Cardiac ventricle fibroblast (primary cell): Measurements from ENCODE around the gene ZNF148.

DNA sequence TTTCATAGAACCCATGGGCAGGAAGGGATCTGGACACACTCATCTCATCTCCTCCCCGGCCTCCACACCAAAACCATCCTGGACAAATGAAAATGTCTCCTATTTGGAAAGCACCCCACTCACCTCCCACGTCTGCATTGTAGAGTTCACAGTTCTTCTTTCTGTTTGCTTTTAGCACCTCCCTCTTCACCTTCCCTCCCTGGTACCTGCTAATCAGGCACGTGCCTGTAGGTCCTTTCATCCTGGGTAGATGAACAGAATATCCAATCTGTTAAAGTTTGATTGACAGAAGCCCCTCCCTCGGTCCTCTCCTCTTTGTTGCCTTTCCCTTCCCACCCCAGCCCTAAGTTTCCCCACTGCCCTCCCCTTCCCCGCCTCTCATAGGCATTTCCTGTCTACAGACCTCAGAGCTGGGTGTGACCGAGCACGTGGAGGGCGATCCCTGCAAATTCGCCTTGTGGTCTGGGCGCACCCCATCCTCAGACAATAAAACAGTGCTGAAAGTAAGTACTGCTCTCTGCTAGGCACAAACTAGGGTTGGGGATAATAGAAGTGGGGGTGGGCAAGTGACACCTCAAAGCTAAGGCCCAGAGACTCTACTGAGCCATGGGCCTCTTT is 239.2 kb upstream of the UMPS start:
- RAMPAGE, long total RNA: no peak

GRCh38 chr3:124492583-124492995 is 237.7 kb upstream of the UMPS start:
- RAMPAGE, long total RNA: no peak

DNA sequence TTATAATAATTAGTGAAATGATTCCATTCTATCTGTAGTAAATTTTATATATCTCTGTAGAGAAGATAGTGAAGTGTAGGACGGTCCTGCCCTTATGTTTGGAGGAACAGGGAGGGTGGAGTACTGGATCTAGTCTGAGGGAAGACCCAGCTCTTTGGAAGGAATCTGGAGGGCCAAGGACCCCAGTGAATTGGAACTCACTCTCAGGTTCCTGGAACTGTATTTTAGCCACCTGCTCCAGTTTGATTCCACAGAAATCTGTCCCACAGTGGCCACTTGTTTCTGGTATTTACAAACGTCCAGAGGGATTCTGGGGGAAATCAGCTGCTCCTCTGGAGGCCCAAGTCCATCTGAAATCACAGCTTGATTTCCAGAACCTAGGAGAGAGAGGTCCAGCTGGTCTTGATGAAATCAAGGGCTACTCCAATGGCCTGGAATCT is 132.4 kb upstream of the UMPS start:
- RAMPAGE, long total RNA: no peak

GRCh38 chr3:124599672-124600468 is 130.4 kb upstream of the UMPS start:
- RAMPAGE, long total RNA: no peak

- RAMPAGE, long total RNA: no peak
These were observed 30.6 kb upstream of the UMPS start for GRCh38 chr3:124699551-124700112.

GRCh38 chr3:124779682-124780185 is 49.5 kb downstream of the UMPS start:
- RAMPAGE, long total RNA: no peak

GRCh38 chr3:124780300-124781522 is 50.5 kb downstream of the UMPS start:
- RAMPAGE, long total RNA: no peak

- RAMPAGE, long total RNA: no peak
These were observed 72.5 kb downstream of the ITGB5 start for GRCh38 chr3:124814533-124815236.

- RAMPAGE, long total RNA: no peak
These were observed 3.3 kb downstream of the HEG1 start for GRCh38 chr3:125052144-125053175.

GRCh38 chr3:125056521-125056928 is 728 bp upstream of the HEG1 start:
- RAMPAGE, long total RNA: no peak

DNA sequence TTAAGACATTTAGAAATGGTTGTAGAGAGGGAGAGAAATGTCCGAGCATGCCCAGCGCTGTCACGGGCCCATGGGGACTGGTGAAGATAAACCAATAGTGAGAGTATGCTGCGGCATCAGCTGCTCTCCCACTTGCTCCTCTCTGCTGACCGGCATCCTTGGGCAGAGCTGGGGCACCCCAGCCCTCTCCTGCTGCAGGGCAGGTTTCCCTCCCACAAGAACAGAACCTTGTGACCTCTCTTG is 6.4 kb upstream of the HEG1 start:
- RAMPAGE, long total RNA: no peak

DNA sequence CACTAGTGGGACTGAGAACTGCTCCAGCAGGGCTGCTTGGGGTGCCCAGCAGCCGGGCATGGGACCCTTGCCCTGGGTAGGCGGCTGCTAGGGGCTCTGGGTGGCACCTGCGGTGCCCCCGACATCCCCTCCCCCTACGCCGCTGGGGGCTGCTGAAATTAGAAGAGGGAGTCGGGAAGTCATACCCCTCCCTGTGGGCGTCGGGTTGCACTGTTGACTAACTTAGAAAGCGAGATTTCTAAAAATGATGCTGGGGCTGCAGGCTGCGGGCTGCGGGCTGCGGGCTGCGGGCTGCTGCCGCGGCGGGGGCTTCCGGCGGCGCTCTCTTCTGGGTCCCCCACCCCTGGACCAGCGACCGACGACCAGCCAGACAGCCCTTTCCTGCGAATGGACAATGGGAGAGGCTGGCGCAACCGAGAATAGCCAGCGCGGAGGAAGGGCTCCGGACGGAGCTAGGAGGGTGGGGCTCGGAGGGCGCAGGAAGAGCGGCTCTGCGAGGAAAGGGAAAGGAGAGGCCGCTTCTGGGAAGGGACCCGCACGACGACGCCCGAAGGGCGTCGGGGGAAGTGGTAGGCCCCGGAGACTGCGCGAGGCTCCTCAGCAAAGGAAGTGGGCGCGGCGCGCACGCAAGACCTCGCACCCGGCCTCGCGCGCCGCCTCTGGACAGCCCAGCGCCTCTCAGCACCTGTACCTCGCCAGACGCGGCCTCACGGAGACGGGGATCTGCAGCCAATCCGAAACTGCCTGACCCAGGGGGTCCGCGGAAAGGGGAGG is 70.9 kb downstream of the SLC12A8 start:
- RAMPAGE, long total RNA: no peak

- RAMPAGE, long total RNA: no peak
These were observed 64.6 kb downstream of the SLC12A8 start for GRCh38 chr3:125148090-125148289.

DNA sequence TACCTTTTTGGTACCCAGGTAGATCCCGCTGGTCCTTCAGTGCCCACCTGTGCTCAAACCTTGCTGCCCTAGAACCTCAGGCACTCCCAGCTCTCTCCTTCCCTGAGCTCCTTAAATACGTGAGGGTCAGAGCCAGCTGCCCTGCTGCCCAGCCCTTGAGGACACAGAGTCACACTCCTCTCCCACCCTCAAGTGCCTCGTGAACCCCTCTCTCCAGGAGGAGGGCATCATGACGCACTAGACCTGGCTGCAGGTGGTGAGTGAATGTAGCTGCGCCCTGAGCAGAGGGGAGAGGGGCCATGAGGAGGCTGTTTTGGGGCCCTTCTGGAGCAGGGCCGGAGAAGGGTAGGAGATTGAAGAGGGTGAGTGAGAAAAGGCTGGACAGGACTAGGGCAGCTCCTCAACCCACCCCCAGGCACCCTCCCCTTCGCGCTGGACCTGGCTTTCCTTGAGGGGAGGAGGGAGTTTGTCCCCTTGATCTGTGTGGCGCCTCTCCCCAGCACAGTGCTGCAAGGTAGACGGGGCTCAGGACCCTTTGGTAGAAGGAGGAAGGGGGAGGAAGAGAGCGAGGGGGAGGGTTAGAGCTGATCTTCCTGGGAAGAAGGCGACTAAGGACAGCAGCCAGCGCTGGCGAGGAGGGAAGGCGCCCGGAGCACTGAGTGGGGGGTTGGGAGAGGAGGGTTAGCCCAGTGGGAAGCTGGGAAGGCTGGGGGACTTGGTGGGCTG is 837 bp downstream of the SLC12A8 start:
- RAMPAGE, long total RNA: no peak

DNA sequence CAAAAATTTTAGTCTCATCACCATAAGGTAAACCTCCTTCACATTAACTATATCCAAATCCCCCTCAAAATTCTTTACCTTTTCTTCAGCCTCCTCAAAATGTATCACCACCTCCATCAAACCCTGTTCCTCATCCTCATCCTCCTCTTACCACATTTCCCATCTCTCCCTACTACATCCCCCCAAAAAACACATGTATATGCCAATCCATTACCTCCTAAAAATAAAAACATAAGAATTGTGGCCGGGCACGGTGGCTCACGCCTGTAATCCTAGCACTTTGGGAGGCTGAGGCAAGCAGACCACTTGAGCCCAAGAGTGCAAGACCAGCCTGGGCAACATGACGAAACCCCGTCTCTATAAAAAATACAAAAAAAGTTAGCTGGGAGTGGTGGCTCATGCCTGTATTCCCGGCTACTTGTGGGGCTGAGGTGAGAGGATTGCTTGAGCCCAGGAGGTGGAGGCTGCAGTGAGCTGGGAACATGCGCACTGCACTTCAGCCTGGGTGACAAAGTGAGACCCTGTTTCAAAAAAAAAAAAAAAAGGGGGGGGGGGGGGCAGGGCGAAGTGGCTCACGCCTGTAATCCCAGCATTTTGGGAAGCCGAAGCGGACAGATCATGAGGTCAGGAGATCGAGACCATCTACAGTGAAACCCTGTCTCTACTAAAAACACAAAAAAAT is 4.2 kb downstream of the ZNF148 start:
- RAMPAGE, long total RNA: no peak

DNA sequence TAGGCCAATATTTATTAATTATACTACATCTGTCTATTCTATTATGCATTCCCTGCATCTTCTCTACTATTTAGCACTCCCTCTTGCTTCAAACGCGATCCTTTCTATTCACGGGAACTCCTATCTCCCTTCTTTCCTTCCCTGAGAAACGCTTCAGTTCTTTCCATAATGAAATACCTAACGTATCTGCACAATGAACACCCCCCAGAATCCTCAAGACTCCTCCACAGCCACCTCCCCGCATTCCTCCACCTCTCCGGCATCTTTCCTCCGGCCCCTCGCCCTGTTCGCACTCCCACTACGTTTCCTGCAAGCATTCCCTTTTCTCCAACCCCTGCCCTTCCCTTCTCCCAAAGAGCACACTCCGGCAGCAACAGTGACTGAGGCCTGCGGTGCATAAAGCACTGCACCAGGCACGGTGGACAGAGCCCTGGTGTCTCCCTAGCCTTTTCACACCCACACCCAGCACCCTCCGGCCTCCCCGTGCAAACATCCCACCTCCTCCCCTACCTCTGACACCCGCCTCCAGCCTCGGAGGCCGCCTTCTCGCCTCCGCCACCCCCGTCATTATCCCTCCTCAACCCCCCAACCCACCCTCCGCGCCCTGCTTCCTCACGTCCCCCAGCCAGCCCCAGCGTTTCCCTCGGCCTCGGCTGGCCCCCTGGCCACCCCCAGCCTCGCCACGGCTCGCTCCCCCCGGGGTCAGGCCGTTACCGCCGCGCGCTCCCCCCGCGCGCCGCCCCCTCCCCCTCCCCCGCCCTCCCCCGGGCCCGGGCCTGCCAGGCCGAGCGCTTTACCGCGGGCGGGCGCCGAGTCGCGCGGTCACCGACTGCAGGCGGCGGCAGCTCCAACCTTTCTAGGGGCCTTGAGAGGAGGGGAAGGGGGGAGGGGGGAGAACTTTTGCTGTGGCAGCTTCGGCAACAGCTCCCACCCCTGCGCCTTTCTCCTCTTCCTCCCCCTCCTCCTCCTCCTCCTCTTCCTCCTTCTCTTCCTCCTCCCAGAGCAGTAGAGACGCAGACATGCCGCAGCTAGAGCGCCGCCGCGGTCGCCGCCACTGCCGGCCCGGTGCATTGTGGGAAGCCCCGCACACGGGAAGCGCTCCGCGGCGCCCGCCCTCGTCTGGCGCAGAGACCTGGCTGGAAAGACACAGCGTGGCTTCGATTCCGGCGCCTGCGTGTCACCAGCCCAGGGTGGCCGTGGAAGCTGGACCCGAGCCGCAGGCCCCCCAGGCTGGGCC is at the start of gene ZNF148:
Gene ZNF148, minus strand, starts transcription at position 1,021 of the 1,237 bp plus-strand sequence.
- RAMPAGE, long total RNA: no peak

GRCh38 chr3:125375542-125375955 is 424 bp upstream of the ZNF148 start:
- RAMPAGE, long total RNA: no peak

- RAMPAGE, long total RNA: no peak
These were observed 1.2 kb upstream of the ZNF148 start for GRCh38 chr3:125375956-125377096.

- RAMPAGE, long total RNA: no peak
These were observed 29.4 kb upstream of the ZNF148 start for GRCh38 chr3:125404470-125404928.

- RAMPAGE, long total RNA: no peak
These were observed 32.0 kb upstream of the SNX4 start for GRCh38 chr3:125551874-125552593.